H7 (cell line): Measurements from ENCODE around the genes EGFR and LANCL2.

DNA sequence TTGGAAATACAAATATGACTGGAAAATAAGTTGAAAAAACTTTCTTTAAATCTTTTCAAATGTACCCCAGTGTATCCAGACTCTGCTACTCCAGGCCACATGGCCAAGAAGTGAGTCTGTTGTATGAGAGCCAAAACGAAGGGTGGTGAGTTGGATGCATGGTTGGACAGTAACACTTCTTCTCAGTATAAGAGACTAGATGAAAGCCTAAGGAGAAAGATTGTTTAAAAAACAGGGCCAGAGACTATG, 122.7 kb upstream of the SEC61G start:
- RAMPAGE, long total RNA: no peak

DNA sequence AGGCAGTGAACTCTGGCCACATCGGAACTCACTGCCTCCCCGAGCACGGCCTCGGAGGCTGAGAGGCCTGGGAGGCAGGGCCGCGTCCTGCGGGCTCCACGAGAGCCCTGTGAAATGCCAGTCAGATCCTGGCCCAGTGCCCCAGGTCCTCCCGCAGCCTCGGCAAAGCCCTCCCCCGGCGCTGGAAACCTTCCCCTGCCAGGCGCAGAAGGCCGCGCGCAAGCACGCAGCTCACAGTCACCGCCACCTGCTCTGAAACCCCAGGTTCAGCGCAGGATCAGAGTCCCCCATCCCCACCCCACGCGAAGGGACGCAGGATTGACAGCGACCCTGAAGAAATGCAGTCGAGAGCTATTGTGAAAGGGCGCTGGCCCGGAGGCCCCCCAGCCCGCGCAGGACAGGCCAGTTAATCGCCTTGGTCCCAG, 13.6 kb upstream of the EGFR start:
- RAMPAGE, long total RNA: no peak

DNA sequence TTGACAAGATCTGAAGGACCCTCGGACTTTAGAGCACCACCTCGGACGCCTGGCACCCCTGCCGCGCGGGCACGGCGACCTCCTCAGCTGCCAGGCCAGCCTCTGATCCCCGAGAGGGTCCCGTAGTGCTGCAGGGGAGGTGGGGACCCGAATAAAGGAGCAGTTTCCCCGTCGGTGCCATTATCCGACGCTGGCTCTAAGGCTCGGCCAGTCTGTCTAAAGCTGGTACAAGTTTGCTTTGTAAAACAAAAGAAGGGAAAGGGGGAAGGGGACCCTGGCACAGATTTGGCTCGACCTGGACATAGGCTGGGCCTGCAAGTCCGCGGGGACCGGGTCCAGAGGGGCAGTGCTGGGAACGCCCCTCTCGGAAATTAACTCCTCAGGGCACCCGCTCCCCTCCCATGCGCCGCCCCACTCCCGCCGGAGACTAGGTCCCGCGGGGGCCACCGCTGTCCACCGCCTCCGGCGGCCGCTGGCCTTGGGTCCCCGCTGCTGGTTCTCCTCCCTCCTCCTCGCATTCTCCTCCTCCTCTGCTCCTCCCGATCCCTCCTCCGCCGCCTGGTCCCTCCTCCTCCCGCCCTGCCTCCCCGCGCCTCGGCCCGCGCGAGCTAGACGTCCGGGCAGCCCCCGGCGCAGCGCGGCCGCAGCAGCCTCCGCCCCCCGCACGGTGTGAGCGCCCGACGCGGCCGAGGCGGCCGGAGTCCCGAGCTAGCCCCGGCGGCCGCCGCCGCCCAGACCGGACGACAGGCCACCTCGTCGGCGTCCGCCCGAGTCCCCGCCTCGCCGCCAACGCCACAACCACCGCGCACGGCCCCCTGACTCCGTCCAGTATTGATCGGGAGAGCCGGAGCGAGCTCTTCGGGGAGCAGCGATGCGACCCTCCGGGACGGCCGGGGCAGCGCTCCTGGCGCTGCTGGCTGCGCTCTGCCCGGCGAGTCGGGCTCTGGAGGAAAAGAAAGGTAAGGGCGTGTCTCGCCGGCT, at the start of gene EGFR:
Gene EGFR, plus strand, starts transcription at position 611 of the 981 bp plus-strand sequence.
- RAMPAGE, long total RNA: no peak

DNA sequence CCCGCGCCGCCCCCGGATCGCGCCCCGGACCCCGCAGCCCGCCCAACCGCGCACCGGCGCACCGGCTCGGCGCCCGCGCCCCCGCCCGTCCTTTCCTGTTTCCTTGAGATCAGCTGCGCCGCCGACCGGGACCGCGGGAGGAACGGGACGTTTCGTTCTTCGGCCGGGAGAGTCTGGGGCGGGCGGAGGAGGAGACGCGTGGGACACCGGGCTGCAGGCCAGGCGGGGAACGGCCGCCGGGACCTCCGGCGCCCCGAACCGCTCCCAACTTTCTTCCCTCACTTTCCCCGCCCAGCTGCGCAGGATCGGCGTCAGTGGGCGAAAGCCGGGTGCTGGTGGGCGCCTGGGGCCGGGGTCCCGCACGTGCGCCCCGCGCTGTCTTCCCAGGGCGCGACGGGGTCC, 572 bp downstream of the EGFR start:
- RAMPAGE, long total RNA: no peak

- RAMPAGE, long total RNA: no peak
Measured at GRCh38 chr7:55100085-55100974, 81.5 kb downstream of the EGFR start.

GRCh38 chr7:55120680-55121429, 102.0 kb downstream of the EGFR start:
- RAMPAGE, long total RNA: no peak

- RAMPAGE, long total RNA: no peak
Measured at GRCh38 chr7:55128888-55129457, 110.2 kb downstream of the EGFR start.

- RAMPAGE, long total RNA: start-site peak on the plus strand at chr7:55366043-55366069, 20 reads
Measured at GRCh38 chr7:55365093-55366156, at the start of gene LANCL2. Gene LANCL2 (plus strand): TSS chr7:55365337.

DNA sequence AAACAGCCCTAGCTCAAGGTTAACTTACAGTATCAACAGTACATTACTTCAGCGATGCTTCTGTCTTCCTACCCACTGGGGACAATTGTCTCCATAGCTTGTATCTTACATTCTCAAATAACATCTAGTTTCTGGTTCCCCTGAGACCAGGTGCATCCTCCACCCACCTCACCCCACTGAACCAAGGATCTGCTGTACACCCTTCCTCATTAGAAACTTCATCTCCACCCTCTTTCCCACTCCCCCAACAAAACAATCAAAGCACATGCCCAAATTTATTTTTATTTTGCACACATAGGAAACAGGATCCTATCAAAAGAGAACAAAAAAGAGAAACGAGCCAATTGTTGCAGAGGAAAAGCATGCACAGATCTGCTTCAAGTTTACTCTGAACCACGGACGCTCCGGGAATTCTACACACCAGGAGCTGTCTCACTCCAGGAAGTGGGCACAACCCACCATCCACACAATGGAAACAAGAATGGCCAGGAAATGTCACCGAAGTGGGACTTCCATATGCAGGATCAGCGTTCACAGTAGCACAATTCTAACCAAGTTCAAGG, 101.9 kb downstream of the VOPP1 start:
- RAMPAGE, long total RNA: no peak

DNA sequence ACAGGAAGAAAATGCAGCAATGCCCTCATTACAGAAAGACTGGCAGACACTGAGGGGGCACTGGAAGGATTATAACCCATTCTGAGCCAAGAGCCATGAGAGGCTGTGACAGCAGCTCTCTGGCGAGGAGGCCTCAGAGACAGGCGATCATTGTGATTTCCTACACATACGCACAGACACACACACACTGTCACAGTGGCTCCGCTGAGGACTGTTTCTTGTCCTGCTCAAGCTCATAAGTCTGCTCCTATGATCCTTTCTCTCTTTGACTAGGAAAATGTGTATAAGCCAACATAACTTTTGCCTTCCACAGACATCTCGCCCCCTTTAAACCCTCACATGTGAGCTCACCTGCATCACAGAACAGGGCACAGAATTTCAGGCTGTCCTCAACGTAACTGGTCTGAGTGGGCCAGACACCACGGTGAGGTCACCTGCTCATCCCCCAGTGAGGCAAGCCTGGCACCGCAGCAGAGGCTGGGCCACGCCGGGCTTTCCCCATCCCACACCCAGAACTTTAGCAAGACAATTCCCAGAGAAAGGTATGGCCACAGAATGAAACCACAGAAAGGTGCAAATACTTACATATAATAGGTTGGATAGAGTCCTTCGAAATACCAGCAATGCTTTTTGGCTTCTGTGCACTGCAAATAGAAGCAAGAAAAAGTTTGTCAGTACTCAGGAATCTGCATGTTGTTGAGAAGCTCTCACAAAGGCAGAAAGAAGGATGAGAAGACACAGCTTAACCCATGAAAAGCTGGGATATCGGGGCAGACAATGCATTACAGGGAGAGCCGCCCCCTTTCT, 51.6 kb downstream of the VOPP1 start:
- RAMPAGE, long total RNA: no peak

GRCh38 chr7:55524773-55525306, 47.5 kb downstream of the VOPP1 start:
- RAMPAGE, long total RNA: no peak

DNA sequence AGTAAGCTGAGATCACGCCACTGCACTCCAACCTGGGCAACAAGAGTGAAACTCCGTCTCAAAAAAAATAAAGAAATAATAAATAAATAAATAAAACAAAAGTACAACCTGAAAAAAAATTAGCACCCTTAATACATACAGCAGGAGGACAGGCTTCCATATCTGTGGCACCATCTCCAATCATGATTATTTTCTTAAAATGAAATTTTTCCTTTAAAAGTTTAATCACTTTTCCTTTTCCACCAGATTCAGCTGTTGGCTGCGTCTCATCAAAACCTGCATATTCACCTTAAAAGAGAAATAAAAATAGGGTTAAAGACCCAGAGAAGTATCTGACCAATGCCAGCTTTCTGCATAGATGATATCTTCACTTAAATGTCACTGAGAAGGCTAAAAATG, 36.4 kb downstream of the PSPH start:
- RAMPAGE, long total RNA: no peak

- RAMPAGE, long total RNA: no peak
Measured at GRCh38 chr7:56063027-56063632, 956 bp upstream of the SUMF2 start.

GRCh38 chr7:56164546-56164864, 48.3 kb upstream of the NUPR2 start:
- RAMPAGE, long total RNA: no peak

GRCh38 chr7:56174561-56174919, 58.3 kb upstream of the NUPR2 start:
- RAMPAGE, long total RNA: no peak

DNA sequence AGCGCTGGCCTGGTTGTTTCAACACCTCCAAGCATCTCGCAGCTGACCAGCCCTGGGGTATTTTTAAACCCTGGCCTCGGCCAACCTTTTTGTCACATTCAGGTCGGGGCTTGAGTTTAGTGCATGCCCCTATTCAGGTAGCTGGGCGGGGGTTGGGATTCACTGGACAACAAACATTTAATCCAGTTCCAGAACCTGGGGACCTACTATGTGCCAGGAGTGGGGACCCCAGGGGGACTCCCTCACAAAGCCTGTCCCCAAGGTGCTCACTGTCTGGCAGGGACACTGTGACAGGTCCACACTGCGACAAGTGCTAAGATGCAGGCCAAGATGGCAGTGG, 105.6 kb upstream of the ZNF716 start:
- RAMPAGE, long total RNA: no peak

GRCh38 chr7:57375579-57376368, 74.2 kb upstream of the ZNF716 start:
- RAMPAGE, long total RNA: no peak

- RAMPAGE, long total RNA: no peak
Measured at GRCh38 chr7:57579335-57580215, 129.6 kb downstream of the ZNF716 start.

GRCh38 chr7:57821763-57822244, 371.8 kb downstream of the ZNF716 start:
- RAMPAGE, long total RNA: no peak

- RAMPAGE, long total RNA: no peak
Measured at GRCh38 chr7:64500349-64501386, 62.2 kb downstream of the ZNF680 start.